ENCODE measurements around a stretch of chr10.

- PRO-cap: no peak
Measured at GRCh38 chr10:104005858-104006250, 38.9 kb downstream of the SLK start.

DNA sequence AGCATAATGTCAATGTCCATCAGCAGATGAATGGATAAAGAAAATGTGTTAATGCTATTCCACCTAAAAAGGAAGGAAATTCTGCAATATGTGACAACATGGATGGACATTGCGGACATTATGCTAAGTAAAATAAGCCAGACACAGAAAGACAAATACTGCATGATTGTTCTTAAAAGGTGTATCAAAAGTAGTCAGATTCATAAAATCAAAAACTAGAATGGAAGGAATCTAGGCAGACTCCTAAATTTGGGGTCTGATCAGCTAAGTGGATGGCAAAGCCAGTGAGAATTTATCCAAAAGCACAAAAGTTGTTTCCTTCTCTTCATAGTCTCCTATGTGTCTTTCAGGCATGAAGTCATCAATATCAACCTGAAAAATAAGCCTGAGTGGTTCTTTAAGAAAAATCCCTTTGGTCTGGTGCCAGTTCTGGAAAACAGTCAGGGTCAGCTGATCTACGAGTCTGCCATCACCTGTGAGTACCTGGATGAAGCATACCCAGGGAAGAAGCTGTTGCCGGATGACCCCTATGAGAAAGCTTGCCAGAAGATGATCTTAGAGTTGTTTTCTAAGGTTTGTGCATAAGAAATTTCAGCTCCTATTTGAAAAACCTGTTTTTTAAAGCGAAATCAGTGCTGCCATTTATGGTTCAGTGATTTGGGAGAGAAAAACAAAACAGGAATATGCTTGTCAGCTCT, 4.7 kb downstream of the GSTO1 start:
- PRO-cap: no peak

- PRO-cap: no peak
Measured at GRCh38 chr10:104267678-104268100, 1.3 kb upstream of the GSTO2 start.

DNA sequence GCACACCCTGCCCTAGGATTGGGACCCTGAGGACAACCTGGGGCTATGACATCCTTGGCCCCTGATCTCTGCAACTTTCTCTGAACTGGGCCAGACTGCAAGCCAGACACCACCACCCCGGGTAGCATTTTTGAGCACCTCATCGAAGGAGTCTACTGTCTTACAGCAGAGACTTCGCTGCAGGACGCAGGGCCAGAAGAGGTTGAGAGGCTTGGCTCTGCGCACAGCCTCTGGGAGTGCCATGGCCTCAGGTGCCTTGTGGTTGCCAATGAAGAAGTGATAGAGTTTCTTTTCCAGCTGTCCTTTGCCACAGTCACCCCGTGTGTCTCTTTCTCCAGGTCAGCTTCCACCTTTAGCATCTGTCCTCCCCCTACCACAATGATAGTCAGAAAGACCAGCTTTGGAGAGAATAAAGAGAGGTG, 25.1 kb downstream of the ITPRIP start:
- PRO-cap: no peak

- PRO-cap: no peak
Measured at GRCh38 chr10:104335307-104336012, 2.8 kb downstream of the ITPRIP start.

DNA sequence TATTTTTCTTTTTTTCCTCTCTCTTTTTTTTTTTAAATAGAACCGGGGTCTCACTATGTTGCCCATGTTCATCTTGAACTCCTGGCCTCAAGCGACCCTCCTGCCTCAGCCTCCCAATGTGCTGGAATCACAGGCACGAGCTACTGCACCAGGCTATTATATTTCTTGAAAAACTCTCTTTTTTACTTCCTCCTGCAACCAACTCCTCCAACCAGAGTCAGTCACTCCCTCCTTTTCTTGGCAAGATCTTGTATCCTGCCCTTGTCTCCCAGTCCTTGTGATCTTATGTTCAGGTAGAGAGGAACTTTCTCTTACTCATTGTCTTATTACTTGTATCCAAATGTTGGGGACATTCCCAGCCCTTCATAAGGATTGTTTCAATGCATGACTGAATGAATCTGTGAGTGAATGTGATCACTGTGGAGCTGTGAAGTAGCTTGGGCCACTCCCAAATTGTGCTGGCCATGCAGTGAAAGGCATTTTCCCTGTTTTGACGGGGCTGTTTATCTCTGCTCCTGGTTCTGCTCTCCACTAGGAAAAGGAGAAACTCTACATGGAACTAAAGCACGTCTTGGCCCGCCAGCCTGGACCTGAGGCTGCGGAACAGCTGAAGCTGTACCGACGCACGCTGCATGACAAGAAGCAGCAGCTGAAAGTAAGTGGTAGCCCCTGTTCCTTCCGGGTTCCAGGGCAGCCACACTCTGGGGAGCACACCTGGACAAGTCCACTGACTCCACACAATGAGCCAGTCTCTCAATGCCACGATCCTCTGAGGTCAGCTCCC, 93.7 kb downstream of the CFAP58 start:
- PRO-cap: no peak

DNA sequence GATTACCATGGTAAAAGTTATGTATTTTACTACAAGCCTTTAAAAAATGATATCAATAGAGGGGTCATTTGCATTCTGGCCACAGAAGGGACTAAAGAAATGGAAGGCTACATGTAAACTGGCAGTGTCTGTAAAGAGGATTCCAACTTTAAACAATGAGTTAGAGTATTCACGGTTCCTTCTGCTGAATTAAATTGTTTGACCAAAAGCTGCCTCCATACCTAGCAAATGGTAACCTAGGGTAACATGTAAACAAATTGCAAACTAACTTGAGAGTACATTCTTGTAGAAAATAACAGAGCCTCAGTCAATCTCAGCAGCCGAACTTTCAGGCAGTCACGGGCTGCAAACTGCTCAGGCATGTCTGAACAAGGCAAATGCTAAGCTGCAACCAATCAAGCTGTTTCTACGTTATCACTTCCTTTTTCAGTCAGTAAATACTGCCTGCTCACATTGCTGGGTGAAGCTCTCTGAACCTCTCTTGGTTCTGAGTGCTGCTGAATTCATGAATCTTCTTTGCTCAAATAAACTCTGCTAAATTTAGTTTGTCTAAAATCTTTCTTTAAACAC, 1212.5 kb downstream of the SORCS1 start:
- PRO-cap: no peak

DNA sequence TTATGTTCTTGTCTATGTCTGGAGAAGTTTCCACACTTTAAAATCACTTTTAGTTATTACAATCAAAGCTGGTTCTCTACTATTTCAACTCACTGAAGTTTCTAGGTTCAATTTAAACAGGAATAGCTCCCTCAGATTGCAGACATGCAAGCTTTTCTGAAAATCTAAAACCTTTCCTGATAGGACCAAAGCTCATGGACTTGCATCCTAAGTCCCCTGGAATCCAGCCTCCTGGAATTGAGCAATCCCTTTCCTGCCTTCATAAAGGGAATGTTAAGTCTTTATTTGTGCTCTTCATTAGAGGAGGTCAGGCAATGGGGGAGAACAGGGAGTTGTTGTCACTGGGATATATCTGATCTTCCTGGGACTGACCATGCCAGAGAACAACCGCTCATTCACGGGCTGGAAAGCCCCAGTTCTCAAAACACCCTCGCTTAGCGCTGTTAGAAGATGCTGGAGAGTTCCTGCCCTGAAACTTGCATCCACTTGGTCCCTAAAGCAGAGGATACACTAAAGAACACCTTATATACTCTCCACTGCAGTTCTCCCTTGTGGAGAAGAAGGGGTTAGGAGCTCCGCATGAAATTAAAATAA, 1.5 kb downstream of the SORCS1 start:
- PRO-cap: no peak

GRCh38 chr10:107689496-107689830, 525.0 kb upstream of the SORCS1 start:
- PRO-cap: no peak

DNA sequence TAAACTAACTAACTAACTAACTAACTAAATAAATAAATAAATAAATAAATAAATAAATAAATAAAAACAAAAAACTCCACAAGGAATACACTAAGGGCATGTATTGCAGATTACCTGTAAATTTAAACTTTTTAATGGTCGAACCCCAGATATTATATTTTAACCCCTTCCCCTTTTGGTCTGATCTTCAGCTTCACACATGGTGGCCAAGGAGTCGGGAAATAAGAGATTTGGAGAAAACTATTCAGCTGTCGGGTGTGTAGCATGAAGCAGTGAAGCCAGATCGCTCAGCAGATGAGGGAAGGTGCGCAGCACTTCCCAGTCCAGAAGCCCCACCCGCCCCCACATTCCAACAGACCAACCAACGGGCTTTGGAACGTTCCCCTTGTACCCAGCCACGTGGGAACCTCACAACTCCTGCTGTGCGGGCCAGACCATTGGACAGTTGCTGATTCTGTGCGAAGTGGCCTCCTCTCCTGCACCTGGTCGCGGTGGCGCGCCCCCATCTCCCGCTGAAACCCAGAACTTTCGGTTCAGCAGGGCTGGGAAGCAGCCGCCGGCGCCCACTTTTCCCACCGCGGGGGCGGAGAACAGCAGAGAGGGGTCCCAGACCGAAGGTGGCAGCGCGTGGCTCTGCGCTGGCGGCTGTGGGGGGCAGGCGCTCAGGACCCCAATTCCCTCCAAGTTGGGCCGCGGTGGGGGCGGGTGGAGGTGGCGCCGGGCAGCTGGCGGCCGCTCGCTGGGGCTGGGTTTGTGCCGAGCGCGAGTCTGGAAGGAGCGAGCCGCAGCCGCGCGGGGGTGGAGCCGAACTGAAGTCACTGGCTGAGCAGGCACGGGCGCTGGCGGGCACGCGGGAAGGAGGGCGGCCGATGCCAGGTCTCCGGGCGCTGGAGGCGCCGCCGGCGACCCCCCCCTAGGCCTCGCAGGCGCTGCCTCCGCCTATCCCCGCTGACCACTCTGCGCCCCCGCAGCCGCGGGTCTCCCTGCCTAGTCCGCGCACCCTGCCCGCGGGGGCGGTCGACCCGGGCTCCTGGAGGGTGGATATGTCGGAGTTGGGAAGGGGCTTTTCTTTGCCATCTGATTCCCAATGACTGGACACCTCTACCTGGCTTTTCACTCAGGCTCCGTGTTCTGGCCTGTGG, 1301.5 kb upstream of the SORCS1 start:
- PRO-cap: no peak

DNA sequence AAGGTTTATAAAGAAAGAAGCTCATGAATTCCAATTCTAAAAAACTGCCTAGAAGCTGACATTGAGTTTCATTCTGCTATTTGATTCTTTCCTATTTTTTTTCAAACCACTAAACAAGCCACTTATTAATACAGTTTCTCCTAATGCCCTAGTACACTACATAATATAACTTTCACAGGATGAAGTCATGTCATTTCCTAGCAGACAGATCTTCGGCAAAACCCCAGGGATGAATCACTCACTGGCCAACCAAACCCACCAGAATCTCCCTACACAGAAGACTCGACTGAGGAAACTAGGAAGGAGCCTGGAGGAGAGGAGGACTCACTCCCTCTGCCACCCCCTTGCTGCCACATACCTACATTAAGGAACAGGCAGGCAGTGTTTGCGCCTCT, 33.5 kb downstream of the XPNPEP1 start:
- PRO-cap: no peak

DNA sequence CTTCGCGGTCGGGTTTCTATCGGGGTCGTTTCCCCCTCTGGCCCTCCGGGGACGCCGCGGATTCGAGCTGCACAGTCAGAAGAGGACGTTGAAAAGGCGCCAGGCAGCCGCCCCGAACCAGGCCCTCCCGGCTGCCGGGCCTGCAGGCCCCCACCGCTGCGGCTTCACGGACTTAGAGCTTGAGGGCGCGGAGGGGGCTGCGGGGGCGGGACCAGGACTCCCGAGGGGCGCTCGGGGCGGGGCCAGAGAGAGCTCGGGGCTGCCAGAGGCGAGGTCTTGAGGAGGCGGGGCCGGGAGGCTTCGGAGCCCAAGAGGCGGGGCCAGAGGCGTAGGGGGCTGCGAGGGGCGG, 275 bp upstream of the ADD3 start:
- PRO-cap: bidirectional peak, plus-strand start outside the sequence, minus-strand start at position 278 of the sequence

DNA sequence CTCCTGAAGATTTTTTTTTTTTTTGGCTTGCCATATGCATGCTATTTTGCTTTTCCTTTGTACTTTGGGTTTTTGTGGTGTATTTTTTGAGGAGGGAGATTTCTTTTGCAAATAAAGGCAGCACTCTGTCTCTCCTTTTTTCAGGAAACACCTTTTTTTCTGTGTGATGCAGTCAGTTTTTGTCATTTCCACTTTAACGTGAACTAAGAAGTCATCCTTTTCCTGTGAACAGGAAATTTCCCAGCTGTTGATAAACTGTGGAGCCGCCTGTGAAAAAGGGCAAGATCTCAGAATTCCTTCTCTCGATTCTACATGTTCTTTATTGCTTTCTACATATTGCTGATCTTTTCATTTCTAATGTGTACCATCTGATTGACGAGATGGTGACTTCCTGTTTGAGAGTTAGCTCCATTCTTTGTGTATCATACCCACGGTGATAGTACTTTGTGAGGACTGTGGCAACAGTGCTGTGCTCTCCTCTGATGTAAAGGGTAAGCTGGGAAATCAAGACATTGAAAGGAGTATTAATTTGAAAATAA, 50.4 kb downstream of the ADD3 start:
- PRO-cap: no peak

- PRO-cap: no peak
Measured at GRCh38 chr10:110086561-110086811, 78.7 kb downstream of the ADD3 start.

DNA sequence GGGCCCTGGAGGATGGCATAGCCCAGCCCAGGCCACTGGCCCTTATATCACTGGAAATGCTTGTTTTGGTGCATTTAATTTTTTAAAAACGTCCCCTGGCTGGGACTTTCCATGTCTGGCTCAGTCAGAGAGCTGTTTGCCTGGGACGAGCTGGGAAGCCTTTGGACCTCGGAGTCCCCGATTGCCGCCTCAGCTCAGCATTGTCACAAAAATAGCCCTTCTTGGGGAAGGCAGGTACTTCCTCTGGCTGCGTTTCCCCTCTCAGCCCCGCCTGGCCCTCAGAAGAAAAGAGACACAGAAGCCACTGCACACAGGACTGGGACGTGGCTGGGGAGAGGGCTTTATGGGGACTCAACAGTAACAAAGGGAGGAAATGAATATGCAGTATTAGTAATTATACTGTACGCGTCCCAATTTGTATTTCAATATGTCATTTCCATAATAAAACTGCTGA, 31.2 kb upstream of the MXI1 start:
- PRO-cap: no peak

GRCh38 chr10:110226785-110226919, 19.2 kb downstream of the MXI1 start:
- PRO-cap: no peak

DNA sequence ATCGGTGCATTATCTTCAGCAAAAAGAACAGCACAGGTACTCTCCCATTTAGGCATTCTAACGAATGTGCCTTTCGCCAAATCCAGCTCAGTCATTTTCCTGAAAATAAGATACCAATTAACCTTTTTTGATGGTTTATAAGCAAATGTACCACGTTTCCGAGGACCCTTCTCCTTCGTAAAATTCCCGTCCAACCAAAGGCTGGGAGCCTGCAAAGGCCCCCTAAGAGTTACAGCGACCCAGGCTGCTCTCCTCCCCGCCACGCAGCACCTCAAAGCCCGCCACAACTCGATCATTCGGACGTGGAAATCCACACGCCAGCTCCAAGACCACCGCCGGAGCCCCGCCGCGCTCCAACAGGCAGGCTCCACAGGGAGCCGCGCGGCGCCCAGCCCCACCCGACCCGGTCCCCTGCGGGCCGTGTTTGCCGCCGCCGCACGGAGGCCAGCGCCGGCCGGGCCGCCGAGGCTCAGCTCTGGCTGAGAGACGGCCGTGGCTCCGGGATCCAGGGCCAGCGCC, 538 bp downstream of the SMNDC1 start:
- PRO-cap: no peak

- PRO-cap: no peak
Measured at GRCh38 chr10:110357232-110358217, 52.8 kb upstream of the SMNDC1 start.

GRCh38 chr10:110395668-110396455, 91.1 kb upstream of the SMNDC1 start:
- PRO-cap: unidirectional peak, minus-strand start at chr10:110395791

DNA sequence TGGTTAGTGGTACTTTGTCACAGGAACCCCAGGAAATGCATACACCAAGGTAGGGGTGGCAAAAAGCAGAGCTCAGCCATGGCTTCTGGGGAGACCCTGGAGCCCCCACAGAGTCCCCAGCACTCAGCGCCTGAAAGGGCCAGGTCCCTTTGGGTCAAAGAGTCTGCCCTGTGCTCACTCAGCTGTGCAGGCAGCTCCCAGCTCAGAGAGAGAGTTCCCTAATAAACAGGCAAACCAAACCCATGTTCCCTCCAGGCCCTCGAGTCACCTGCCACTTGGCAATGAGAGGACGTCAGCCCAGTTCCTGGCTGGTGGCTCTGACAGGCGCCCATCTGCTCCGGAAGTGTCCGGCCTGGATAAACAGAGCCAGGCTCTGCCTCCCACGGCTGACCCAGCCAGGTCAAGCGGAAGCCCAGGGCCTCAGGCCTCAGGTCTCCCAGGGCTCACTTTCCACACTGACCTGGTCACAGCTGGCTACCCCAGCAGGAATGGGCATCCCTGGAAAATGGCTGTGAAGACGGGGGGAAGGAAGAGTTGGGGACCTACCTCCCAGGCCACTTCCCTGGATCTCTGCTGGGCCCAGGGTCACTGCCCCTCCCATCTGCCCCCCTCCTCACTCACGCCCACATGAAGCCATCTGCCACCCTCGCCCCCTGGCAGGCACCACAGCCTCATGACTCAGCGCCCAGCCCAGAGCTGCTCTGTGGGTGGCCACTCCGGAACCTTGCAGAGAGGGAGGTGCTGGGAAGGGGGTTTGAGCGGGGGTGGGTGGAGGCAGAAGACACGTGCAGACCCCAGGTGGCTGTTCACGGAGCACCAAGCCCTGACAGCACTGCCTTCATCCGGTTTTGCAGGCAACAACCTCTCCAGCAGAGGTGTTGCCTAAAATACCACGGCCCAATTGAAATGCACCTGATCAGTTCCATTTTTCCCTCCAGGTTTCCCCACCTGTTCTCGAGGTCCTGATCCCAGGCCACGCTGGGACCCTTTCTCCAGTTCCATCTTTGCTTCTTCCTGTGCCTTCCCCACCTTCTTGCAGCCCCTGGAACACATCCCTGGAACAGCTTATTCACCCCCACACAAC, 37.4 kb upstream of the DUSP5 start:
- PRO-cap: no peak